H7 (cell line): ENCODE measurements around the genes RAMACL and FRMD1.

GRCh38 chr6:166393971-166394467 is 11.3 kb upstream of the MPC1 start:
- RAMPAGE, long total RNA, result no peak

- RAMPAGE, long total RNA, result no peak
These were observed 98.5 kb downstream of the RAMACL start for GRCh38 chr6:166487981-166488428.

- RAMPAGE, long total RNA, result no peak
These were observed 33.0 kb downstream of the RAMACL start for GRCh38 chr6:166553485-166553796.

DNA sequence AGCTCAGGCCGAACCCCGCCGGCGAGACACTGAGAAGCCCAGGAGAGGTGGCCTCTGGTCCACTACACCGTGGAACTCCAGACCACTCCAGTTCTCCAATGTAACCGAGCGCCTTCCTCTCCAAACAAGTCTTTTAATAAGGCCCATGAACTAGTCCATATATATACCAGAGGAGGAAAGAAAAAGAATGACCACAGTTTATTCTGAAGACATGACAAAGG is at the start of gene RAMACL:
Gene RAMACL (minus strand): TSS at position 121 of the 221 bp plus-strand sequence.
- RAMPAGE, long total RNA, result no peak

DNA sequence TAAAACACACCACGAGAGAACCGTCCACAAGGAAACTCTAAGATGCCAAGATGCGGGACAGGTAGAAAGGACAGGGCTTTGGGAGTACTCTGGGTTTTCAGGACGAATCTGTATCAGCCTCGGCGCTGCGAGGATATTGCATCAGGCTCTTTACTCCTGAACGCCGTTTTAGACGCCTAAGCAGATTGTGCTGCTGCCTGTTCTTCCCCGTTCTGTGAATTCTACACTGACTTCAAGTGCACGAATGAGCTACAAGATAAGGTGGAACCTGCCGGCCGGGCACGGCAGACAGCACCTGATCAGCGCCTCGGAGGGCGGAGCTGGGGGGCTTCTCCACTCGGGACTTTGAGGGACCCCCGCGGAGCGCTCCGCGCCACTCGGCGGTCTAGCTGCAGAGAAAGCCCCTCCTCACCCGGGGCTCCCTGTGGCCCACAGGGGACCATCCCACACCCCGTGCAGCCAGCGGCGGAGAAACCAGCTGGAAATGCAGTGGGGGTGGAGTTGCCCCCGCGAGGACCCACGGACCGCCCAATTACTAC is 779 bp downstream of the RPS6KA2 start:
- RAMPAGE, long total RNA, result no peak

DNA sequence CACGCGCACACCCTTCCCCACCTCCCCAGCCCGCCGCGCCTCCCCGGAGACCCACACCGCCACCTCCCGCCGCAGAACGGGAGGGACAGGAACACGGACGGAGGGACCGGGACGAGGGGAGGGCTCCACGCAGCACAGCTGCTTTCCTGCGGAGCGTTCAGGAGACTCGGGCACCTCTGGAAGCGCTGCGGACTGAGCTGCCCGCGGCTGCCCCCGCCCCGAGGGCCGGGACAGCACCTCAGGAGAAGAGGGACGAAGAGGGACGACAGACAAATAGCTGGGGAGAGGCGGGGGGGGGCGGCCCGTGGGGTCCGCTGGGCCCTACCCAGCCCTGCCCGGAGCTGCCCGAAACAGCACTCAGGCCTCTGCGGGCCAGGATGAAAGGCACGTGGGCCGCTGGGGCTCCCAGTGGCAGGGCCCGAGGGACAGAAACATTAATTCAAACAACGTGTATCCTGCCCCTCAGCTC is 93.6 kb downstream of the RNASET2 start:
- RAMPAGE, long total RNA, result no peak

GRCh38 chr6:167047535-167047998 is 48.4 kb downstream of the CEP43 start:
- RAMPAGE, long total RNA, result no peak

GRCh38 chr6:167158352-167158650 is 521 bp upstream of the GPR31 start:
- RAMPAGE, long total RNA, result no peak

- RAMPAGE, long total RNA, result no peak
These were observed 5.9 kb upstream of the GPR31 start for GRCh38 chr6:167163392-167164295.

DNA sequence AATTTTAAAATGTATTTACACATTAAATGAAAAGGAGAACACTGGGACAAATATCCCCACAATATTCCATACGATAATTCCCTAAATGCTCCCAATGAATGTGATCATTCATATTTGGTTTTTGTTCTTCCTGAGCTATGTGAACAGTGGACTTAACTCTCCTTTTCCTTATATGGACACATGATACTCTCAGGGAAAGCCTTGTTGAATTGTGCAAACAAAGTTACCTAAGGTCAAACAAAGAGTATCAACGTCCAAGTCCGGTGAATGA is 14.7 kb upstream of the TTLL2 start:
- RAMPAGE, long total RNA, result no peak

- RAMPAGE, long total RNA, result no peak
These were observed 169.2 kb downstream of the TTLL2 start for GRCh38 chr6:167493771-167494811.

GRCh38 chr6:167792089-167792519 is 34.6 kb upstream of the AFDN start:
- RAMPAGE, long total RNA, result no peak

DNA sequence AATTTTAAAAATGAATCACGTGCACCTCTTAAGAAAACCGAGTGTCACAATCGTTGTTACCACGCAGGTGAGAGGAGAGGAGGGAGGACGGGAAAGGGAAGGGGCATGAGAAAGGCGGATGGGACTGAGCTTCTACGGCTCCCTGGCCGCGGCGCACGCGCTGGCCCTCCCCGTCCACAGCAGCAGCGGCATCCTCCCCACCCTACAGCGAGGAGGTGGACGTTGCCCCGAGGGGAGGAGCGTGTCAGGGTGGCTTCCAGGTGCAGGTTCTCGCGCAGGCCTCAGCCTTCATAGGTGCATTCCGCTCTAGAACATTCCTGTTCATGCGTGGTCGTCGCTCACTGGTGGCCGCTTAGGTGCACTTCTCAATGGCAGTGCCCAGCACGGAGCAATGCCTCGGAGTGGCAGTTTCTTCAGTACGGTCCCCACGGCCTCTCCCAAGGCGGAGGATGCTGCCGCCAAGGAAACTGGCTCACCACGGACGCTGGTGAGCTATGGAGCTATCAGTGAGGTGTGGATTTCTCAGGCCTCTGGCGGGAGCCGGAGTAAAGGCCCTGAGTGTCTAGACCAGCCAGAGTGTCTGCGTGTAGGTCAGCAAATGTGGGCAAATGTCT is 29.6 kb upstream of the AFDN start:
- RAMPAGE, long total RNA, result no peak

DNA sequence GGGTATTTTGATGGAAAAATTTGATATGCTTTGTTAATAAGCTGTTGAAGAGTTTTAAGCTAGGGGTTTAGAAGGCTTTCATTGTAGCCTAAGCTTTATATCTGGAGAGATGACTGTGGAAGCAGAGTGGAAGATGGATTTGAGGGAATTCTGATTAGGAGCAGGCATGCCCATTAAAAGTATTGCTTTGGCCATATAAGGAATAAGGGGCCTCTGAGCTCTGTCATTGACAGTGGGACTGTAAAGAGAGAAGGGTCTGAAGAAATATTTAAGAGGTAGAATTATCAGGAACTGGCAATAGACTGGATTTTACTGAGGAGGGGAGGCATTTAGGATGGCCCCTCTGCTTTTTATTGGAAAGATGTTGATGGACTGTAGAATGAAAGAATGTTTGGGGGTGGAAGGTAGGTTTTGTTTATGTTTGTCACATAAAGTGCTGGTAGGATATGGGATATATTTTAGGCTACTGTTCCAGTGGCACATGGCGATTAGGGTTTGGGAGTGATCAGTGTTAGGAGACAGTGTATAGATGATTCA is 50.2 kb downstream of the AFDN start:
- RAMPAGE, long total RNA, result no peak

- RAMPAGE, long total RNA, result no peak
These were observed 4.3 kb upstream of the KIF25 start for GRCh38 chr6:167993056-167993626.

DNA sequence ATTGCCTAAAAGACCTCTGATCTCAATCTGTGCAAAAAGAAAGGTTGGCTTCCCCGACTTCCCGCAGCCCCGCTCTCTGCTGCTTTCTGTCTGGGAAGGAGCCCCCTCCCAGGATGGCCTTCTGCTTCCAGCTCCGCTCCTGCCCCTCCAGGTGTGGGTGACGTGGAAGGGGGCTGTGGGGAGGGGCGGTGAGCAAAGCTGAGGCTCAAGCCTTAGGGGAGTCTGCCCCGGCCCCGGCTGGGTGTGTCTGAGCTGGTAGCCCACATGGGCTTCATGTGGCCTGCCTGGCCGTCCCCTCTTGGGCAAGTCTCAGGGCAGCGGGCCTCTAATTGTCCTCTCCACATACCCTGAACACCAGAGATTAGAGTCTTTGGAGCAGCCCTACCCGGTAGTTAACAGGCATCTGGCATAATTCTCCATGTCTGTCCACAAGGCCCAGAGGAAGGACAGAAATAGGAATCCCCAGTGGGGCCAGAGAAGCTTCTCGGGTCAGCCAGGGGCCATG is 24.3 kb downstream of the FRMD1 start:
- RAMPAGE, long total RNA, result no peak

DNA sequence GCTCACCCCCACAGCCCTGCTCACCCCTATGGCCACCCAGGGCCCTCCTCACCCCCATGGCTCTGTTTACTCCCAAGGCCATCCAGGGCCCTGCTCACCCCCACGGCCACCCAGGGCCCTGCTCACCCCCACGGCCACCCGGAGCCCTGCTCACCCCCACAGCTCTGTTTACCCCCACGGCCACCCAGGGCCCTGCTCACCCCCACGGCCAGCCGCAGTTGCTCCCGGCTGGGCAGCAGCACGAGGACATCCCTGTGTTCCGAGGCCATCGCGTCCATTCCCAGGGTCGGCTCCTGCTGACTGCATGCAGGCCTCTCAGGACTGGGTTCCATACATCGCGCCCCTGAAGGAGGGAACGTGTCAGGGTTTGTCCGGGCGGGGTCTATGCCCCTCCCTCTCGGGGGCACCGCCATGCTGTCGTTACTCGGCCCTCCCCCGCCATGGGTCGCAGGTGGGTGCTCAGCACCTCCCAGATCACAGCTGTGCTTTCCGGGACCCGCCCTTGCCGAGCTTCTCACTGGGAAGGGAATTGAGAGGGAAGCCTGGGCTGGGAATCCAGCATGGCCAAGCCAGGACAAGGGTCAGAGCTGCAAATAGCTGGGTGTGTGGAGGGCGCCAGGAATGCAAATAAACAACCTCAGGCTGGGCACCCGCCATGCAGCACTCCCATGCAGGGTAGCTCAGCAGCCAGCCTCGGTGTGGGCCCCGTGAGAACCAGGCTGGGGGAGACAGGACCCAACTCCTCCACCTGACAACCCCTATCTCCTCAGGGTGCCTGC is at the start of gene FRMD1:
Gene FRMD1 (minus strand): TSS at position 531 of the 779 bp plus-strand sequence.
- RAMPAGE, long total RNA, result no peak

GRCh38 chr6:168158666-168159097 is 79.7 kb upstream of the FRMD1 start:
- RAMPAGE, long total RNA, result no peak

DNA sequence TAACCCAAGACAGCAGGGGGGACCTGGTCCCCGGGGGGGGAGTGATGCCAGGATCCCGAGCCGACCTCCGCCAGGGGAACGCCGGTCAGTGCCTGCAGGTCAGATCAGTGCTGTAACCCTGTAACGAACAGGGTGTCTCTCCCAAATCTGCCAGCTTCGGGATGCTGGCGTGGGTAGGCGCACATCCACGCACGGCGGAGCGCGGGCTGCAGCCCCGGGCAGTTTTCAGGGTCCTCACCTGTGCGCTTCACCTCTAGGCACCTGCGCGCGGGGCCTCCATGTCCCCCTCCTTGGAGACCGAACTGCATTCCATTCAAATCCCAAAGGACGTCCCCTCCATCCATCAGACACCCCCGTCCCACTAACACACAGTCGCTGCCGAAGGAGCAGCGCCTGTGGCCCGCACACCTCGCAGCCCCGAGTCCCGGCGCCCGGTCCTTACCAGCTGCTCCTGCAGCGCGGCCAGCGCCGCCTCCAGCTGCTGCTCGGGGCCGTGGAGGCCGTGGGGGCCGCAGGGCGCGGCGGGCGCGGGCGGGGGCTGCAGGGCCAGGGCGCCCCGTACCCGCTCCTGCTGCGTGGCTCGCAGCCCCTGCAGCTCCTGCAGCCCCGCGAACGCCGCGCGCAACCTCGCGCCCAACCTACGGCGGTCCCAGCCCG is 503 bp downstream of the DACT2 start:
- RAMPAGE, long total RNA, result no peak

DNA sequence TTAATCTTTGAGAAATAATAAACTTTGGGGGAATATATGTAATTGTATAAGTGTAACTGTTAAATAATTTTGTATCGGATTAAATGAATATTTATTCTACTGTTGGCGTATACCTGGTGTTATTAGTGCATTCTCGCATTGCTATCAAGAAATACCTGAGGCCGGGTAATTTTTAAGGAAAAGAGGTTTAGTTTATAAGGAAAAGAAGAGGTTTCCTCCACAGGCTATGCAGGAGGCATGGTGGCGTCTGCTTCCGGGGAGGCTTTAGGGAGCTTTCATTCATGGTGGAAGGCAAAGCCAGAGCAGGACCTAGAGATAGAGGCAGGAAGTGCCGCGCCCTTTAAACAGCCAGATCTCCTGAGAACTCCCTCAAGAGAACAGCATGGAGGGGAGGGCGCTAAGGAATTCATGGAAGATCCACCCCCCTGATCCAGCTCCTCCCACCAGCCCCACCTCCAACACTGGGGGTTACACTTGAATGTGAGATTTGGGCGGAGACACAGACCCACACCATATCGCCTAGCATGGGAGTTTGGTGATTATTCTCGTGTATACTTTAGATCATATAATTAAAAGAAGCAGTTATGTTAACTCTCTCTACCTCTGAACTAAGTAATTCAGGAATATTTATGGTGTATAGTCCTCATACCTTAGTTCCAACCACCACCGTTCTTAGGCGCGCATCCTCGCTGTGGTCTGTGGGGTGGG is 13.9 kb upstream of the DACT2 start:
- RAMPAGE, long total RNA, result no peak